Gastrocnemius medialis (tissue), 3 donors: ENCODE measurements around the genes ANKS1A and SCUBE3.

GRCh38 chr6:34236968-34237828 is 525 bp downstream of the HMGA1 start:
- PRO-cap = unidirectional peak, plus-strand start at chr6:34237126; bidirectional peak, plus-strand start at chr6:34237438, minus-strand start at chr6:34237296; bidirectional peak, plus-strand start at chr6:34237620, minus-strand start at chr6:34237549
- RAMPAGE, long total RNA, 3 experiments = no peak in any of the 3 experiments

DNA sequence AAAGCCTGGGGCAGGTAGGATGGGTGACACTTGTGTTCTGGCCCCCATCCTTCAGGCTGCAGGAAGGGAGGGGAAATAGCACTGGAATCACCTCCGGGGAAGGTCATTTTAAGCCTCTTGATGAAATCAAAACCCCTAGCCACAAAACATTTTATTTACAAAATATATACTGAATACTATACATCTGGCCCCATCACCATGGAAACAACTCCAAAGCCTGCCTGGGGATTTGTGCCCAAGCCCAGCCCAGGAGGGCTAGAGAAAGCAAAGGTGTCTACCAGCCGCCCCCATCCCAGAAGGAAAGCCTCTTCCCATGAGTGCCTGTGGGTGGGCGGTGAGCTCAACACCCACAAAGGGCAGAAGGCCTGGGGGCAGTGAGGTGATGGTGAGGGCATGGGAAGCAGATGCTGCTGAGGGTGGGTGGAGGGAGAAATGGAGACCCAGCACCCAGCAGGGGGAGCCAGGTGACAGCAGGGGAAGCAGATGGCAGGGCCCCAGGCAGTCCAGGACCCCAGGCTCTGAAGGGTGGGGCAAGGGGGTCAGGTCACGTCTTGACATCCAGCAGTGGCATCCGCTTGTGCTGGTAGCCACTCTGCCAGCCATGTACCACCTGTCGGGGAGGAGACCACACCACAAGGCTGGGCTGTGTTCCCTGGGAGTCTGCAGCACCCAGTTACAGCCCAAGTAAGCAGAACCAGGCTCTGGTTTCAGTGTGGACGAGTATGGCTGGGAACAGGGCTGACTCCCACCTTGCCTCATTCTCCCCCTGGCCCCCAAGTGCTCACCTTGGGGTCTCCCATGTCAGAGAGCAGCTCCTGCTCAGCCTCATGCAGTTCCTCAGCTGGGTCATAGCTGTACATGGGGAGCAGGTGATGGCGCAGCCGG is 2.3 kb downstream of the SMIM29 start:
- PRO-cap = no peak
- RAMPAGE, long total RNA, 3 experiments = no peak in any of the 3 experiments

DNA sequence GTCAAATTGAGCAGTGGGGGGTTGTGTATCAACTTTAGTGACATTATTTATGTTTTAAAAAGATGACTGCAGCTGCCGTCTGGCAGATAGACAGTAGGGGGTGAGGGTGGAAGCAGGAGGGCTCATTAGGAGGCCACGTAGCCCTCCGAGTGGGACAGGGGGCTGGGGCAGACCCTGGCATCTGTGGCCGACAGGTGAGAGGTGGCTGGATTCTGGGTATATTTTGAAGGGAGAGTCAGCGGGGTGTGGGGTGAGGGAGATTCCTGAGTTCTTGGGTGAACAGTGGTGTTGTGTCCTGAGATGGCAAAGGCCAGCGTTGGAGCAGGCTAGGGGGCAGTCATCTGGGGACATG is 19.3 kb downstream of the PACSIN1 start:
- PRO-cap = no peak
- RAMPAGE, long total RNA, 3 experiments = no peak in any of the 3 experiments

DNA sequence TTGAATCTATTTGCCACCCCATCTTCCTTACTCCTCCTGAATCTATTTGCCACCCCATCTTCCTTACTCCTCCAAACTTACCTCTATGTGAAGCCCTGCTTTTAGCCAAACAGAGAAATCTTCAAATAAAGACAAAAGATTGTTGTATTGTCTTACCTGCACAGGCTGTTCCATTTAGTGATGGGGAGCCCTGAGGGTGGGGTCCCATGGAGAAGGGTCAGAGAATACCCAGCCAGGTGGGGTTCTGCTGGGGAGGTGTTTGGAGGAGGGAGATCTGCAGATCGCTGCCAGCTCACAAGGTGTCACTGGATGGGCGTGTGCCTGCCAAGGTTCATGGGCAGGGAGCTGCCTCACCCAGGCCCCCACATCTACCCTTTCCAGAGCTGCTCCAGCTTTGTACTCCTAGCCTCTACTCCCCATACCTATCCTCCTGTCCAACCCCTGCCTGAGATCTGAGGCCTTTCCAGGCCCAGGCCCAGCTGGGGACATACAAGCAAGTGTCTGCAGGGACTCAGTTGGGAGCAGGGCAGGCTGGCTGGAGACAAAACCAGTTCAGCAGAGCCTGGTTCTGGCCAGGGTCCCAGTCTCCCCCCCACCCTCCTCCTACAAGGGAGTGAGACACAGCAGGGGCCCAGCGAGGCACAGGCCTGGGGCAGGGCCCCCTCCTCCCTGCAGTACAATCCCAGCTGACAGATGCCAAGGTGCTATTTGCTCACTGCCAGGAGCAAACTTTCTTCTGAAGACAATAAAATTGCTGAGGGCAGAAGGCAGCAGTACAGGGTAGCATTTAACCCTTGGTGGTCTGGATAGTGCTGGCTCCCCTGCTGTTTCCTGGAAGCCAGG is 19.8 kb downstream of the SPDEF start:
- PRO-cap = no peak
- RAMPAGE, long total RNA, 3 experiments = no peak in any of the 3 experiments

DNA sequence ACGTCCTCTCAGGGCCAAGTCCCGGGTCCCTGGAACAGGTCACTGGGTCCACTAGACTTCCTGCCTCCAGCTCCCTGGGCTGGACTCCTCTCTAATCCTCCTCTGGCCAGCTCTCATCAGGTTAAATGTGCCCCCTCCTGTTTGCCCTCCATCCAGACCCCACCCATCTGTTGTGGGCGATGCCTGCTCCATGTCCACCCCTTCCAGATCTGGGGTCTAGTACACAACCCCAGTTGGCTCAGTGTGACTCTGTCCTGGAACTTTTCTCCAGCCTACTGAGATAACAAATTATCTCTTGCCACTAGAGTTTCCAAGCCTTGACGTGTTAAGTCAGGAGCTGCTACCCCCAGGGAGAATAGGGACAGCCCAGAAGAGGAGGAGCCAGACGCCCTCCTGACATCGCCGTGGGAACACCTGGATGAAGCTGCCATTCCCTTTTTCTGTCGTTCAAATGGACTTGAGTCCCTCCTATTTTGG is 3.7 kb upstream of the SPDEF start:
- PRO-cap = no peak
- RAMPAGE, long total RNA, 3 experiments = no peak in any of the 3 experiments

- PRO-cap = no peak
- RAMPAGE, long total RNA, 3 experiments = no peak in any of the 3 experiments
These were observed 4.3 kb upstream of the SPDEF start for GRCh38 chr6:34560340-34560980.

- PRO-cap = no peak
- RAMPAGE, long total RNA, 3 experiments = no peak in any of the 3 experiments
These were observed 32.9 kb upstream of the SPDEF start for GRCh38 chr6:34588646-34589761.

GRCh38 chr6:34663647-34664236 is 32.8 kb downstream of the ILRUN start:
- PRO-cap = no peak
- RAMPAGE, long total RNA, 3 experiments = no peak in any of the 3 experiments

- PRO-cap = no peak
- RAMPAGE, long total RNA, 3 experiments = no peak in any of the 3 experiments
These were observed 14.8 kb upstream of the BLTP3A start for GRCh38 chr6:34777108-34777517.

GRCh38 chr6:34888872-34889944 is at the start of gene ANKS1A:
ANKS1A (plus strand) TSS chr6:34889255.
- PRO-cap = bidirectional peak, plus-strand start at chr6:34889280, minus-strand start at chr6:34889197
- RAMPAGE, long total RNA, 3 experiments = no peak in any of the 3 experiments

DNA sequence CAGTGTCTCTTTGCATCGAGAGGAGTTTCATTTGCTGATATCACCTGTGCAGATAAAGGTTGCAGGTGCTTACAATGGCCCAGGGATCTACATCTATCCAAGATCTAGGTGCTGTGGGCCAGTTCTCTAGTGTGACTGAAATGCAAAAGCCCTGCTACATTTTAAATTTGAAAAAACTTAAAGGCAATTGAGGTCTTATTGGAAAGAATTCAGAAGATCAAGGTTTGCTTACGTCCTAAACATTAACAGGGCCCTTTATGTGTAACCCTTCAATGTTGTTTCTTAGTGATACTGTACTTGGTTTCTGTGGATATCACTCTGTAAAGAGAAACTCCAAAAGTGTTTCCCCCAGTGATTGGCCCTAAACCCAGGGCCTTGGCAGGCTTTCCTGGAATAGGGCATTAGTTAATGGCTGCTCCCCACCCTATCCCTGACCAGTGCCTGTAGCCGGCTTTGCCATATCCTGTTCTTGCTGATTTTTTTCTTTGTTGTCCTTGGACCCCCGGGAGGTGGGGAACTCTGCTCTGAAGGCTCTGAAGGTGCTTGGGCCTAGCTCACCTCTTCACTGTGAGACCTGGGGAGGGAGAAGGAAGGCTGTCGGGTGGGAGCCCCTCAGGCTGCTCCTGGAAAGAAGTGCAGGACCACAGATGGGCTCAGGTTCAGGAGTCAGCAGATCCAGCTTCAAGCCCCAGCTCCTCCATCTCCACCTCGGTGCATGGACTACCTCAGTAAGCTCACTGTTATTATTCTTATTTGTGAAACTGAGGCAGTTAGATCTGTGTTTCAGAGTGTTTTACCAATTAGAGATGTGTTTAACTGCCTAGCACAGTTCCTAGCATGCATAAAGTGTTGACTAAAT is 120.2 kb downstream of the TCP11 start:
- PRO-cap = no peak
- RAMPAGE, long total RNA, 3 experiments = no peak in any of the 3 experiments

DNA sequence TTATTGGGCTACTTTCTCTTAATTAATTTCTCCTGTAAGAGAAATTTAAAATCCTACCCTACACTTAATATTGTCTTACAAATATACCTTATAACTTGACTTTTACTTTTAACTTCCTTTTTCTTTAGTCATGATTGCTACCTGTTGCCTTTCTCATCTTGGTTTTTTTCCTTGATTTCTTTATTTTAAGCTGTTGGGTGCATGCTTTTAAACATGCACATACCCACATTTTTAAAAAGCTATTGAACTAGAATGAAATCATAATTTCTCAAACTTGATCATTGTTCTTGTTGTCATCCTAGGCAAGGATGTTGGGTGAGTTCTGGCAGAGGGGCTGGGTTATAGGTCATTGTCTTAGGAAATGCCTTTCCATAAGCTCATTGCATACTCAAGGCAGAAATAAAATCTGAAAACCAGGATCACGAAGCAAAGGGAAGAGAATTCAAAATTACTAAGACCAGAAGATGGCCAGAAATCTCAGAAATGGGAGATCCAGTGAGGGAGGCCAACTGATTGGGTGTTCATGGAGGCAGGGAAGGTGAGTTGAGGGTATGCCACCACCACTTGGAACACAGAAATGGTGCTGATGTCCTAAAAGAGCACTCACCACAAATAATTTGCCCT is 114.3 kb downstream of the TCP11 start:
- PRO-cap = no peak
- RAMPAGE, long total RNA, 3 experiments = no peak in any of the 3 experiments

GRCh38 chr6:35047591-35048283 is 93.4 kb downstream of the TCP11 start:
- PRO-cap = no peak
- RAMPAGE, long total RNA, 3 experiments = no peak in any of the 3 experiments

- PRO-cap = no peak
- RAMPAGE, long total RNA, 3 experiments = no peak in any of the 3 experiments
These were observed 81.4 kb downstream of the TCP11 start for GRCh38 chr6:35059526-35060298.

- PRO-cap = no peak
- RAMPAGE, long total RNA, 3 experiments = no peak in any of the 3 experiments
These were observed at the start of gene SCUBE3 for GRCh38 chr6:35213464-35214704. SCUBE3 (plus strand) TSS chr6:35213956.

- PRO-cap = no peak
- RAMPAGE, long total RNA, 3 experiments = no peak in any of the 3 experiments
These were observed 493 bp downstream of the ZNF76 start for GRCh38 chr6:35259879-35260576.

- PRO-cap = no peak
- RAMPAGE, long total RNA, 3 experiments = no peak in any of the 3 experiments
These were observed 13.6 kb downstream of the PPARD start for GRCh38 chr6:35356034-35356339.

DNA sequence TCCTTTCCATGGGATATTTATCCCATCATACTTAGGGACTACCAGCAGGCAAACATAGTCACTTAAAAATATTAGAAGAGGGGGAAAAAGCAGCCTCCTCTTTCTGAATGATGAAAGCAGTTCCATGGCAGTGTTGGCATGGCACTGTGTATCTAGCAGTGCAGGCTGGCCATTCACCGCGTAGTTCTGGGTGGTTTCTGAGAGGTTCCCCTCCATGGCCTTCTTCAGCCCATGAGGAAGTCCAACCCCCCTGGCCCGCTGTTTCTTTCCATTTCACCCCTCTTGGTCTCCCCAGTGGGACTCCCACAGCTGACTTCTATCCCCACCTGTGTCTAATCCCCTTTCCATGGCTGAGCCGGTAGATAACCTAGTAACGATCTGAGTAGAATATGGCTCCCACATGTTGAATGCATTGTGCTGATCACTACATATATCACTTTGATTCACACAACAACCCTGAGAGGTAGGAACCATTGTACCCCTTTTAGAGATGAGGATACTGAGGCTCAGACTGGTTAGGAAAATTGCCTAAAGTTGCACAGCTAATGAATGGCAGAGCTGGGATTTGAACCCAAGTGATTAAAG is 17.1 kb downstream of the PPARD start:
- PRO-cap = no peak
- RAMPAGE, long total RNA, 3 experiments = no peak in any of the 3 experiments

GRCh38 chr6:35402534-35402986 is 49.6 kb upstream of the FANCE start:
- PRO-cap = no peak
- RAMPAGE, long total RNA, 3 experiments = no peak in any of the 3 experiments

DNA sequence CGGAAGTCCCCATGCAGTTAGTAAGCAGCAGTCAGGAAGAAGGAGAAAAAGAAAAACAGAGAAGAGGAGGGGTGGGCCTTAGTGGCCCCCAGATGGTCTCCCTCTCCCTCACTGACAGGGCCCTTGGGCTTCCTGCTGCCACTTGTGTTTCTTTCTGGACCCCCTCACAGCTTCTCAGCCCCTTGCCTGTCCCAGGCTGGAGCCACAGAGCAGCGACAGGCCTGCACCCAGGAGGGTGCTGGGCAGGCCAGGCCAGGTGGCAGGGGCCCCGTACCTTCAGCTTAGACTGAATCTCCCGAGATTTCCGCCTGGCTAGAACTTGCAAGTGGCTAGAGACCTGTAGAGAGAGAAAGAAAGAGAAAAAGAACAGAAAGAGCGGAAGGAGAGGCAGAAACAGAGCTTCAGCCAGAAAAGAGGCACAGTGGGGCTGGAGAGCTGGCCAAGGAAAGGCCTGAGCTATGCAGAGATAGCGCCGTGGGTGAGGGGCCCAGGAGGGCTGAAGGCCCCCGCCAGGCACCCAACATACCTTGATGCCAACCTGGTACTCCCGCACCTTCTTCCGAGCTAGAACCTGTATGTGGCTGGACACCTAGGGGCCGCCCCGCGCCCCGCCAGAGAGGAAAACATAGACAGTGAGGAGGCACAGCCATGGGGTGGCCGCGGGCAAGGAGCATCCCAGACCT is 11.7 kb downstream of the RPL10A start:
- PRO-cap = no peak
- RAMPAGE, long total RNA, 3 experiments = no peak in any of the 3 experiments